Mesenchymal stem cell of the bone marrow (primary cell): ENCODE data around the gene TTC28.

- CAGE, long polyA plus RNA = no peak
These were observed 173.8 kb downstream of the TTC28 start for GRCh38 chr22:28505606-28506460.

GRCh38 chr22:28679480-28680408 is at the start of gene TTC28:
TTC28 (minus strand) TSS chr22:28679840.
- CAGE, long polyA plus RNA = no peak

GRCh38 chr22:28750739-28750960 is 8.8 kb downstream of the HSCB start:
- CAGE, long polyA plus RNA = no peak

GRCh38 chr22:28821498-28822023 is 49.1 kb downstream of the CCDC117 start:
- CAGE, long polyA plus RNA = no peak

GRCh38 chr22:28882338-28883040 is 883 bp upstream of the ZNRF3 start:
- CAGE, long polyA plus RNA = no peak

DNA sequence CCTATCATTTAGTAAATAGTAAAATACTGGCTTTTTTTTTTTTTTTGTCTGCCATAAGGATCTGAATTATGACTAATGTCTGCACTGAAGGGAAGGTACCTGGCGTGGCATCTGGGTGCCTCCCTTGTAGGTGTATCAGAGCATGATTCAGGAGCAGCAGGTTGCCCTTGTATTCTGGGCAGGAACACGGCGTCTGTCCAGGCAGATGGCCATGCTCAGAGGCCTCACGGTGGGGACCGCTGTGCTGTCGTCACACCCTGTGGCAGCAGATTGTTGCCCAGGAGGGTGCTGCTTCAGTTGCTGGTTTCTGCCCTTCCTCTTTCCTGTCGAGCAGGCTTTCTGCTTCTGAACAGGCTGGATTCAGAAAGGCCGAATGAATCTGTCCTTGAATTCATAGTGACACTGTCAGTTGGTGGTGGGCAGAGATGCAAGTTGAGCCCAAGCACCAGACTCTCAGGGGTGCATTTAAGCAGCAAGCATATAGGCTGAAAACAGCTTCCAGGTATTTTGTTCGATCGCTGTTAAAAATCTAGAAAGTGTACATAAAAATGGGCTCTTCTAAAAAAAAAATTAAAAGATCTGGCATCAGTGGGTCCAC is 11.0 kb downstream of the ZNRF3 start:
- CAGE, long polyA plus RNA = no peak

DNA sequence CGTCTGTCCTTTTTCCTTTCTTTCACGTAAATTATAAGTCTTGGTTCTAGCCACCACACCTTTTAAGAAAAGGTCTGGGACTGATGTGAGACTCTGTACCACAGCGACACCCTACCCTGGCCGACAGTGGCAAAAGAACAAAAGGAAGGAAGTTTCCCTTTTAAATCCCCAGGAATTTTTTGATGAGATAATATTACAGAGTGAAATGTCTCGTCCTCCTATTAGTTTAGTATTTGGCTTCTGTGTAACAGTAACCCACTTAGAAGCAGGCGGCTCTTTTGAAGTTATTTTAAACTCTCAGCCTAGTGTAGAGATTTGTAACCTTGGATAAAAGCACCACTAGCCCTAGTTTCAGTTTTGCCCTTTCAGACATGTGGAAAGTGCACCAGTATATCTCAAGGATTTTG is 84.2 kb downstream of the C22orf31 start:
- CAGE, long polyA plus RNA = no peak

- CAGE, long polyA plus RNA = no peak
These were observed 83.4 kb downstream of the C22orf31 start for GRCh38 chr22:28978173-28978726.

DNA sequence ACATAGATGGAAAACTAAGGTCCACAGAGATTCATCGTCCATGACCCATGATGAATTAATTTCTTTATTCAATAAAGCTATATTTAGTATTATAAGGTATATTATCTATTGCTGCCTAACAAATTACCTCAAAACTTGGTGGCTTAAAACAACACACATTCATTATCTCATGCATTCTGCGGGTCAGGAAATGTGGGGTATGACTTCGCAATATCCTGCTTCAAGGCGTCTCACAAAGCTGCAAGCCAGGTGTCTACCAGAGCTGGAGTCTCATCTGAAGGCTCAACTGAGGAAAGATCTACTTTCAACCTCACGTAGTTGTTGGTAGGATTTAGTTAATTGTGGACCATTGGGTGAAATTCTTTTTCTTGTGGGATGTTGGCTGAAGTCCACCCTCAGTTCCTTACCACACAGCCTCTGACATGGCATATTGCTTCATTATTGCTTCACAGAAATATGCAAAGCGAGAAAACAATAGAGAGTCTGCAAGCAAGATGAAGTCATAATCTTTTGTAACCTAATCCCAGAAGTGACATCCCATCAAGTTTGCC is 45.0 kb downstream of the KREMEN1 start:
- CAGE, long polyA plus RNA = no peak

GRCh38 chr22:29149678-29150257 is 55.9 kb upstream of the EMID1 start:
- CAGE, long polyA plus RNA = no peak

DNA sequence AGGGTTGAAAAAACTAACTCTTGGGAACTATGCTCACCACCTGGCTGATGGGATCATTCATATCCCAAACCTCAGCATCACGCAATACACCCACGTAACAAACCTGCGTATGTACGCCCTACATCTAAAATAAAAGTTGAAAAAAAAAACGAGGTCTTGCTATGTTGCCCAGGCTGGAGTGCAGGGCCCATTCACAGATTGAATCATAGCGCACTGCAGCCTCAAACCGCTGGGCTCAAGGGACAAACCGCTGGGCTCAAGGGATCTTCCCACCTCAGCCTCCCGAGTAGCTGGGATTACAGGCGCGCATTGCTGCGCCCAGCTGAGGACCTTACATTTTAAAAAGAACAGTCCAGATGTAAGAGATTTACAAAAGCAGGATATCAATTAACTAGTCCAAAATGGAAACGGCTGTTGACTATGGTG is 41.9 kb upstream of the EMID1 start:
- CAGE, long polyA plus RNA = no peak

- CAGE, long polyA plus RNA = no peak
These were observed 20.0 kb downstream of the EMID1 start for GRCh38 chr22:29225472-29226354.

DNA sequence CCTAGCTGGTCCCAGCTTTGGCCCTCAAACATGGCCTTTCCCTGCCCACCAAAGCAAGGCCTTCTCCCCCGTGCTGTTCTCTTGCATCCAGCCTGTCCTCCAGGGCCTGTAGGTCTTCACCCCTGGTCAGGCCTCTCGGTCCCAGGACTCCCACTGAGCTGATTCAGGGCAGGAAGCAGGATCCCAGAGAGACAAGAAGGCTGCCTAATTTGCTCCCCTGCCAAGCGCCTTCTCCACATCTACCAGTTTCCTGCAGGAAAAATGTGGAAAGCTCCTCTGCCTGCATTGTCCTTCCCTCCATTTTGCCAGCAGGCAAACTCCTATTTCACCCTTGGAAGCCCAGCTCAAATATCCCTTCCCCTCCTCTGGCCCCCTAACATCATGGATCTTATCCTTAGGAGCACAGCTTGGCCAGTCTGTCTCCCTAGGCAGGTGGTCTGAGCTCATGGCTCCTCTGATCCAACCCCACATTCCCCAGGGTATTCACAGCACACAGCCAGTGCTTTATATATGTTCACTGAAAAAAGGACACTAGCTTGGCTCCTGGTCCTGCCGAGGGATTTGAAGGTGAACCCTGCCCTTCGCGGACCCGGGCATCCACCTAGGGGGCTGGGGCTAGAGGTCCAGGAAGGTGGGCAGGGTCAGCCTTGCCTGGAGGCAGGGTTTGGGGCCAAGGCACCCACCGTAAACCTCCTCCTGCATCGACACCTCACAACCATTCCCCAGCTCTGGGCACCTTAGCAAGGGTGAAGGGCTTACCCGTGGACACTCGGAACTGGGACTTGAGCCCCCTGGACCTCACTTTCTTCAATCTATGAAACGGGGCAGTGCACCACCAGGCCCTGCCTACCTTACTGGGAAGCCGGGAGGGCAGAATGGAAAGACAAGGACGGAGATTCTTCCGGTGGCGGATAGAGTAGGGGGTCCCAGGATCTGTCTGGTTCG is 933 bp downstream of the RHBDD3 start:
- CAGE, long polyA plus RNA = no peak

- CAGE, long polyA plus RNA = no peak
These were observed 8.0 kb downstream of the AP1B1 start for GRCh38 chr22:29380216-29381017.

GRCh38 chr22:29470181-29470939 is 9.7 kb upstream of the NEFH start:
- CAGE, long polyA plus RNA = no peak

- CAGE, long polyA plus RNA = no peak
These were observed 794 bp downstream of the THOC5 start for GRCh38 chr22:29552842-29553084.

GRCh38 chr22:29618173-29618479 is 14.7 kb downstream of the NF2 start:
- CAGE, long polyA plus RNA = no peak

DNA sequence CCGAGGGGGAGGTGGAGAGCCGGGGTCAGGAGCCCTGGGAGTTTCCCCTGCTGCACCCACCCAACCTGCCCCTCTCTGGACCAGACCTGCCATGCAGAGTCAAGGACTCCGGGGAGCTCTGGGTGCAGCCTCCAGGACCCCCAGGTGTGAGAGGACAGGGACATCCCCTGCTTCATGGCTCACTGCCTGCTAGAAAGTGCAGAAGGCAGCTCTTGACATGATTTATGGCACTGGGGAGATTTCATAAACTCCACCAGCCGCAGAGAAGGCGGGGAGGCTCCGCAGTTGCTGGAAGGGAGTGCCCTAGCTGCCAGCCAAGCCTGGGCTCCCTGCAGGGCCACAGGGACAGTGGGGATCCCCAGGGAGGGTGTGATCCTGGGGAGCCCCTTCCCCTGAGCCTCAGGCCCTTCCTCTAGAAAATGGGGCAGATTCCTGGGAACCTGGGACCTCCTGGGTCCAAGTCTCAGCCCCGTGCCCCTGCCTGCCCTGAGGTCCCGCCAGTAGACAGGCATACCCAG is 13.6 kb downstream of the CABP7 start:
- CAGE, long polyA plus RNA = no peak

GRCh38 chr22:29784983-29785277 is 17.8 kb downstream of the UQCR10 start:
- CAGE, long polyA plus RNA = no peak

DNA sequence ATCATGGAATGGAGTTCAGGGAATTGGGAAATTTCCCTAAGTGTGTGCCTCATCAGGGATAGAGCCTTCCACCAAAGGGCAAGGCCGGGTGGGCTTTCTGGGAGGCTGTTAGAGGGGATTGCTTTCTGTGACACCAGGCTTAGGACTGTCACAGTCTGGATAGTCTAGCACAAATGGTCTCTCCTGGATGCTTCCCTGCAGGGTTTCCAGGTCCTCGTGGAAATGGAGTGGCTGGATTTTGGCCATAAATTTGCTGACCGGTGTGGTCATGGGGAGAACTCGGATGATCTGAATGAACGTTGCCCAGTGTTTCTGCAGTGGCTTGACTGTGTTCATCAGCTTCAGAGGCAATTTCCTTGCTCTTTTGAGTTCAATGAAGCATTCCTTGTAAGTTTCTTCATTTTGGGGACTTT is 67.1 kb upstream of the HORMAD2 start:
- CAGE, long polyA plus RNA = no peak